ENCODE measurements around a stretch of chr2.

DNA sequence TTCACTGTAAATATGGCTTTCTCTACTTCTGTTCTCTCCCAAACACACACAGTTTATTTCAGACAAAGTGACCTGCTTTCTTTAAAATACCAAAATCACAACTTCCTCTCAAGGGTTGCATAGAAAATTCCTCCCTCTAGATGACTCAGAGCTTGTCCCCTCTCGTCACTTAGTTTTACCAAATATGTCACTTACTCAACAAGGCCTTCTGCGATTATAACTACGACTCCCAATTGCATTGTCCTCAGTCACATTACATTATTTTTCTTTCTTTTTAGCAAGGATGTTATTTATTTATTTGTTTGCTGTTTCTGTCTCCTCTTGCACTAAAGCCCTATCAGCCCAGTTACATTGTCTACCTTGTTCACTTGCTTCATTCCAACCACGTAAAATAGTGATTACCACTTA is 9.4 kb downstream of the LRP1B start:
- PRO-cap, 3 experiments, result no peak in any of the 3 experiments
- RAMPAGE, long total RNA, 4 experiments, result no peak in any of the 4 experiments
- RRBS, result no CpG with 5 or more reads among the region's 4 CpGs

GRCh38 chr2:142935432-142935936 is 58.0 kb downstream of the KYNU start:
- PRO-cap, 3 experiments, result no peak in any of the 3 experiments
- RAMPAGE, long total RNA, 4 experiments, result no peak in any of the 4 experiments
- RRBS, result no CpG with 5 or more reads among the region's 8 CpGs

- PRO-cap, 3 experiments, result no peak in any of the 3 experiments
- RAMPAGE, long total RNA, 4 experiments, result no peak in any of the 4 experiments
- RRBS, result no CpG with 5 or more reads among the region's 2 CpGs
These were observed 440.0 kb downstream of the ARHGAP15 start for GRCh38 chr2:143569278-143569477.

- PRO-cap, 3 experiments, result peak in 1 of 3 experiments; most common plus-strand start chr2:144332911 (in 1); most common minus-strand start chr2:144332966 (in 1)
- RAMPAGE, long total RNA, 4 experiments, result no peak in any of the 4 experiments
- RRBS, result 6% methylated on average over 4 of the region's 17 CpGs
These were observed 565 bp upstream of the GTDC1 start for GRCh38 chr2:144332848-144333306.

- PRO-cap, 3 experiments, result no peak in any of the 3 experiments
- RAMPAGE, long total RNA, 4 experiments, result no peak in any of the 4 experiments
- RRBS, result no CpG with 5 or more reads among the region's 4 CpGs
These were observed 17.2 kb upstream of the GTDC1 start for GRCh38 chr2:144349480-144350002.

- PRO-cap, 3 experiments, result no peak in any of the 3 experiments
- RAMPAGE, long total RNA, 4 experiments, result start-site peak on the minus strand in 1 of 4 experiments, at chr2:144389448-144390015 at its widest, 470 reads per replicate
- RRBS, result no CpG with 5 or more reads among the region's 46 CpGs
These were observed 57.1 kb upstream of the GTDC1 start for GRCh38 chr2:144389096-144390209.

- PRO-cap, 3 experiments, result peak in 3 of 3 experiments; most common plus-strand start chr2:144414555 (in 1); most common minus-strand start chr2:144414427 (in 3)
- RAMPAGE, long total RNA, 4 experiments, result no peak in any of the 4 experiments
- RRBS, result no CpG with 5 or more reads among the region's 9 CpGs
These were observed 82.1 kb upstream of the GTDC1 start for GRCh38 chr2:144413901-144415325.

- PRO-cap, 3 experiments, result peak in 1 of 3 experiments; most common minus-strand start chr2:144416042 (in 1)
- RAMPAGE, long total RNA, 4 experiments, result no peak in any of the 4 experiments
- RRBS, result no CpG with 5 or more reads among the region's 12 CpGs
These were observed 83.3 kb upstream of the GTDC1 start for GRCh38 chr2:144415328-144416252.

DNA sequence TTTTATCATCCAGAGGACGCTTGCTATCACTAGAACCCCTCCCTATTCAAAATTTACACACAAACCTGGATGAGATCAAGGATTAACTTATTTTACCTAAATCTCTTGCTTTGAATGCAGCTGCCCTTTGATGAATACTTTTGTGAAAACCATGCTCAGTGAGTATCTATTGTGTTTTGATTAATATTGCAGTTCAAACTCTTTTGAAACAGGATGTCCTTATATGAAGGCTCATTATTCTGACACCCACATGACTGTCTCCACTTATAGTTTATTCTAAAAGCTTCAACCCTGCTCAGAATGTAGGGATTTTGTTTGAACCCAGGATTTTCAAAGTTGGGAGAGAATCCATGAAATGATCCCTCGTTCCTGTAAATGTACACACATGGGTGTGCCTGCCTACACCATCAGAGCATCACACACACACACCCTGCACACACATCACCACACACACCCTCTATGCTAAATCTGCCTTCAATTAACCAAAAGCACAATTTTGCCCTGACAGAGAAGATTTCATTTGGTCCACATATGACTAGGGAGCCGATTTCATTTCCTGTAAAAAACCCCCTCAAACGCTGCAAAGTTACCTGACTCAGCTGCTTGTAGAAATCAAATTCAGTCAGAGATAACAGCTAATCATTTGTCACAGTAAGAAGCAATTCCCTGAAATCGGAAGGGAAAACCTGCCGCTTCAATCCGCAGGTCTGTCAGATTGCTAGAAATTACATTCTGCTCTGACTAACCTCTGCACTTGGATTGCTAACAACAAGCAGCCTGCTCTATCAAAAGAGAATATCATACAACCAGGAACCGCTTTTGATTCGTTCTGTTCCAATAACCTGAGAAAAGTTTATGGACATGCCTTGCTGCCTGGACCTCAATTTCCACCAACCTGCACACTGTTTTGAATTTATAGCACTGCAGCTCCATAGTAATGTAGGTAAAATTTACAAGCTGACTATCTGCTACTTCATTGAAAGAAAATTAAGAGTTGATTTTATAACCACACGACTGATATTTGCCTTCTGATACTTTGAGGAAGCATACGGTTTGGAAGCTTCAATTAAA is 65.1 kb downstream of the ZEB2 start:
- PRO-cap, 3 experiments, result no peak in any of the 3 experiments
- RAMPAGE, long total RNA, 4 experiments, result no peak in any of the 4 experiments
- RRBS, result no CpG with 5 or more reads among the region's 11 CpGs

- PRO-cap, 3 experiments, result no peak in any of the 3 experiments
- RAMPAGE, long total RNA, 4 experiments, result no peak in any of the 4 experiments
- RRBS, result no CpG with 5 or more reads among the region's 7 CpGs
These were observed 52.4 kb downstream of the ZEB2 start for GRCh38 chr2:144467242-144468146.

DNA sequence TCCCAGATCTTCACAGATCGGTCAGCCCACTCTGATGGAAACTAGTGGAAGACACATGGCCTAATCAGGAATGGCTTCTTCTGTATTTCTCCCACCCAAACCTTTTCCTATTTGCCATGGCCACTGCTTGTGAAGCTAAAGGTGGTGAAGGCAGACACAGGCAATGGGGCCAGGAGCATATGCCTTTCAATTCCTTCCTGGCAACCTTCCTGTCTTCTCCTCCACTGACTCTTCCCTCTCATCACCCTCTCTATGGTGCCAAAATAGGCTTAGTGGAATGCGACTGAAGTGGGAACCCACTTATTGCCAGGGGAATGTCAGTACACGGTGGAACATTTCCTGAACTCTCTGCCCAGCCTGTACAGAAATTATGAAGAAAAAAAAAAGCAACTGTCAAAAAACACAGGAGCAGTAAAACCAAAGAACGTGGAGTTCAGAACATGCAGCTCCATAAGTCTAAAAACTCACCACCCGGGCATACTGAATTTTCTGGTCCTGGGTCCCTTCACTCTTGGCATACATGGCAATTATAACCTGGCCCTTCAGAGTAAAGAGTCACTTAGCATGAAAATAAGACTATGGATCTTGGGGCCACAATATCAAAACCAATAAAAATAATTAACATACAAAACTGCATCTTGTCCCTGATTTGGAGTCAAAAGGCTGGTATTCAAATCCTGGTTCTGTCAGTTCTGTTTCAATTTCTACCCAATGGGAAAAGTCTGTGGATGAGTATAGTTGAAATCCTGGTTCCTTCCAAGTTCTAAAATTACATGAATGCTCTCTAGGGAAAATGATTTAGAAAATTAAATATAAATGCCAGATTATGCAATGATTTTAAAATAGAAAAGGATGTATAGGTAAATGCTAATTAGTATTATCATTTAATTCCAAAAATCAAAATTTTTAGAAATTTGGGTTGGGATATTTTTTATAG is 35.2 kb downstream of the ZEB2 start:
- PRO-cap, 3 experiments, result no peak in any of the 3 experiments
- RAMPAGE, long total RNA, 4 experiments, result start-site peak on the minus strand in 1 of 4 experiments, centred at position 270 of the sequence, 21 reads per replicate
- RRBS, result no CpG with 5 or more reads among the region's 5 CpGs

DNA sequence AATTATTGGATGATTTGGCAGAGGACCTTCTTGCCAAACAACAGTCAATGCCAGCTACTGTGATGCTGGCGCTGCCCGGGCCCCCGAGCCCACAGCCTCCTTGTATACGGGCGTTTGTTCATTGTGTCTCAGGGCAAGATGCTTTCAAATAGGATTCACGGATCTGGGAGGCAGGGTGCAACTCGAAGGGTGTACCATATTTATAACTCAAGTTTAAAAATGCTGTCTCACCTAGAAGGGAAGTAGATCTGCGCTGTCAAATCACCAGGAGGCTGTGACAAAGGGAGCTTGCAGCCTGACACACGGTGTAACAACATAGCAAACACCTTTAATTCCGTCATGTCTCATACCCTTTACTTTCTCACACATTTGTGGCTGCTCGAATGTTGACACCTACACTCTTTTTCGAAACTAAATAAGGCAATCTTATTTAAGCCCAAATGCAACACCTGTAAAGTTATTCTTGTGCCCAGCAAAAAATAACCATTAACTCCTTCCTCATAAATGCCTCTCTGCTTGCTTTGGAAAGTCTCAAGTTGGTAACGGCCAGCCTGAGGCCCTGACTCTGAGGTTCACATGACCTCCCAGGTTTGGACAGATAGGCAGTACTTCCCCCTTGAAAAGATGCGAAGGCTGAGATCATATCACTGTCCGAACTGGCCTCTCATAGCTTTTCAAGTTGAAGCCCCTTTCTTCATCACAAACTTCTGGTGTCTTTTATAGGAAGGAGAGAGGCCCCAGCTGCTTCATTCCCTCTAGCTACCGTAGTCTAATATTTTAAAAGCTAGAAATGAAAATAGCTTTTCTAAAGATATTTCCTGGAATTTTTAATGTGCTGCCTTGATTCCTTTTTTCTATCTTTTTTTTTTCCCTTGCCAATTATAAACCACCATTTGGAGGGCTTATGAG is 11.6 kb downstream of the ZEB2 start:
- PRO-cap, 3 experiments, result peak in 1 of 3 experiments; most common plus-strand start position 619 of the sequence (in 1); most common minus-strand start position 588 of the sequence (in 1)
- RAMPAGE, long total RNA, 4 experiments, result no peak in any of the 4 experiments
- RRBS, result no CpG with 5 or more reads among the region's 16 CpGs

DNA sequence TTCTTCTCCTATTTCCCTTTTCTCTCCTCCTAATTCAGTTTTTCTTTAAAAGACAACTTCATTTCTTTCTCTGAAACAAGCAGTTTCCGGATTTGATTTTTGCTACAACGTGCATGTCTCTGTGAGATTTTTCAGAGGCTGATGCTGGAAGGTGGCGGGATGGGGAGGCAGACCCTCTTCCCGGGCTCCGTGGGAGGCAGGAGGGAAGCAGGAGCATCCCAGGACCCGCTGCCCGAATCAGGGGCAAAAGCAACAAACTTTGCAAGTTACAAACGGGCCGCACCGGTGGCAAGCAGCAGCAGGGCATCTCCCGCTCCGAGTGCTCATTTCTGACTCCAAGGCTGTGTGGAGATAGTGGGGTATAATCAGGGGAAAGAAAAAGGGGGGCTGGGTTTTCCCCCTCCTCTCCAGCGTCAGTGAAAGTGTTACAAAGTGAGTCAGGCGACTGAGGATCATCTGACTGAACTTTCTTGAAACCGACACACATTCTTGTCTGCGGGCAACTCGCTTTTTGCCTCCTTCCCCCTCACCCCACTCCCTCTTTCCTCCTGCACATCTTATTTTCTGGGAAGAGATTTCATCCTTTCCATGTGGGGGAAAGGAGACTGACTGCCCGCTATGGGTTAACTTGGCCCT is 6.3 kb downstream of the ZEB2 start:
- PRO-cap, 3 experiments, result peak in 3 of 3 experiments; most common plus-strand start position 502 of the sequence (in 3); most common minus-strand start position 337 of the sequence (in 3)
- RAMPAGE, long total RNA, 4 experiments, result start-site peak on the plus strand in 1 of 4 experiments, centred at position 477 of the sequence, 10 reads per replicate
- RRBS, result 19% methylated on average over 8 of the region's 18 CpGs

- PRO-cap, 3 experiments, result peak in 3 of 3 experiments; most common plus-strand start chr2:144516129 (in 2); most common minus-strand start chr2:144516164 (in 3)
- RAMPAGE, long total RNA, 4 experiments, result no peak in any of the 4 experiments
- RRBS, result 7% methylated on average over 22 of the region's 47 CpGs
These were observed 4.3 kb downstream of the ZEB2 start for GRCh38 chr2:144515357-144516244.

DNA sequence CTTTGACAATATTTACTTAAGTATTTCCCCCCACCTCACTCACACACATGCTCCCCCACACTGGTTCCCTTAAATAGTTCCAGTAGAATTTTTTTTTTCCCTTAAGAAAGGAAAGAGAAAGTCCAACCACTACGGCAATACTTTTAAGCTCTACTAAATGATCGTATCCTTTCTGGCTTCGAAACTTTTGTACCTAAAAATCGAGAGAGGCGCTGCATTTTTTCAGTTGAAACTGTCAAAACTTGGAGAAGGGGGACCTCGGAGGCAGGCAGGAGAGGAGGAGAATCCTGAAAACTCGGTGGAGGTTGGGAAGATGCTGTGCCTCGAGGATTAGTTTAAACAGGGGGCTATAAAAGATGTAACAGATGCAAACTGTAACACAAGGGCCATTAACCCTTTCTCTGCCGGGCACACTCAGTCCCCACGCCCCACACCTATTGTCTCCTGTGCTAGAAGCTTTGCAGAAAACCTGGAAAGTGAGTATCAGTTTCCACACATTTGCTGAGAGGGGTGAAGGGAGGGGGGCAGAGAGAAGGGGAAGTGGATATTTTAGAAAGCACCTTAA is 1.7 kb downstream of the ZEB2 start:
- PRO-cap, 3 experiments, result peak in 2 of 3 experiments; most common plus-strand start position 225 of the sequence (in 1); most common minus-strand start position 191 of the sequence (in 2)
- RAMPAGE, long total RNA, 4 experiments, result start-site peak on the plus strand in 2 of 4 experiments, centred at positions 102 to 140 of the sequence, 8 to 11 reads per replicate; start-site peak on the minus strand in 3 of 4 experiments, centred at positions 304 to 335 of the sequence, 74 to 115 reads per replicate
- RRBS, result no CpG with 5 or more reads among the region's 10 CpGs

GRCh38 chr2:145022838-145023412 is 503.0 kb upstream of the ZEB2 start:
- PRO-cap, 3 experiments, result no peak in any of the 3 experiments
- RAMPAGE, long total RNA, 4 experiments, result no peak in any of the 4 experiments
- RRBS, result no CpG with 5 or more reads among the region's 4 CpGs

DNA sequence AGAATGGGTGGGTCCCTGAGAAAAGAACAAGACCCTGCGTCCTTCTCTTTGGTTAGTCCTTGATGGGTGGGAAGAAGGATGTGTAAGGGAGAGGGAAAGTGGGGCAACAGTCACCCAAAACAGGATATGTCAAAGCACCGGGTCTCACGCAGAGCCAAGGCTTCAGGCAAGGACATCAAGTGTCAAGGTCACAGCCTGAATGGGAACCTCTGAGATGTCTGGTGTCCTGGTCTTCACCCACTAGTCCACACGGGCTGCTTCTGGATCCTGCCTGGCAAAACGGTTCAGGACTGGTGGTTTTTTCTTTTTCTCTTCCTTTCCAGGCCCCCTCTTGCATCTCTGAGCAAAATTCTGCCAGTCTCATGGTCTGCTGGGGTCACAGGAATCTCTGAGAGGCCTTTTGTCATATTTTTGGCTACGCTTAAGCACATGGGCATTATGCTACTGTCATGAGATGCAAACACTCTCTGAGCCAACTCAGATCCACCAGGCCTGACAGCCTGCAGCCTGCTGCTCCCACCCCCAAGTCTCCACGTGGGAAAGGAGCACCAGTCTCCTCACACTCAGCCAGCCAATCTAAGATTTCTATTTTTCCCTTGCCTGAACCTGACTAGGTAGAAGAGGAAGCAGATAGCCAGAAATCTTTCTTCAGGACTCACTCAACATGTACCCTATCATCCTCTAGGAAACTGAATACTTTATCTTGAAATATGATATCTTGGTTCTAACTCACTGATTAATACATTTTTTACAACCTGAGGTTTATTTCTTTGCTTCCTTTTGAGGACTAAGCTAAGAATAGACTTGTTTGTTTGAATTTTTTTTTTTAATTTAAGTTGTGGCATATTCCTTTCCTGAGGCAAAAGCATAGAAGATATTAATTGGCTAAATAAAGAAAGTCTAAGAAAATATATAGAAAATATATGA is 518.3 kb upstream of the ZEB2 start:
- PRO-cap, 3 experiments, result no peak in any of the 3 experiments
- RAMPAGE, long total RNA, 4 experiments, result no peak in any of the 4 experiments
- RRBS, result no CpG with 5 or more reads among the region's 7 CpGs

DNA sequence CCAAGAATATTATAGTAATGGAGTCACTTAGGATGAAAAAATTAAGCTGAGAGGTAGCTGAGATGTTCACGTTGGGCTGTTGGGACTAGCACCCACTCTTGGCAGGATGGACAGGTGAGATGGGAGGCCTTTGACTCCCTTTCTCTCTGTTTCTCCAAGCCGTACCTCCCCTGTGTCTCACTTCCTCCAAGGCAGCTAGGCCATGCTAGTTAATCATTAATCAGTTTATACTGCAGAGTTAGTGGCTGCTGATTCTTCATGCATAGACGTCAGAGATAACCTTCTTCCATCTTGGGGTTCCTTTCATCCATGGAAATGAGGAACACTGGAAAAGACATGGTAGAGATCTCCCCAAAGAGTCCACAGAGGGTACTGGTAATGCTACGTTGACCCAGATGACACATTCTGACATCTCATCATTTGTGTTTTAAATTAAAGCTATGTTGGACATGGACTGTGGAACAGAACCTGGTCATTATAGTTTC is 380.6 kb upstream of the ACVR2A start:
- PRO-cap, 3 experiments, result no peak in any of the 3 experiments
- RAMPAGE, long total RNA, 4 experiments, result no peak in any of the 4 experiments
- RRBS, result no CpG with 5 or more reads among the region's 4 CpGs

- PRO-cap, 3 experiments, result no peak in any of the 3 experiments
- RAMPAGE, long total RNA, 4 experiments, result no peak in any of the 4 experiments
- RRBS, result no CpG with 5 or more reads among the region's 5 CpGs
These were observed 91.6 kb upstream of the EPC2 start for GRCh38 chr2:148552961-148553315.

GRCh38 chr2:148696881-148697904 is 52.6 kb downstream of the EPC2 start:
- PRO-cap, 3 experiments, result no peak in any of the 3 experiments
- RAMPAGE, long total RNA, 4 experiments, result no peak in any of the 4 experiments
- RRBS, result no CpG with 5 or more reads among the region's 3 CpGs